HL-60 (cell line): ENCODE data around the genes LRRFIP1 and RBM44.

DNA sequence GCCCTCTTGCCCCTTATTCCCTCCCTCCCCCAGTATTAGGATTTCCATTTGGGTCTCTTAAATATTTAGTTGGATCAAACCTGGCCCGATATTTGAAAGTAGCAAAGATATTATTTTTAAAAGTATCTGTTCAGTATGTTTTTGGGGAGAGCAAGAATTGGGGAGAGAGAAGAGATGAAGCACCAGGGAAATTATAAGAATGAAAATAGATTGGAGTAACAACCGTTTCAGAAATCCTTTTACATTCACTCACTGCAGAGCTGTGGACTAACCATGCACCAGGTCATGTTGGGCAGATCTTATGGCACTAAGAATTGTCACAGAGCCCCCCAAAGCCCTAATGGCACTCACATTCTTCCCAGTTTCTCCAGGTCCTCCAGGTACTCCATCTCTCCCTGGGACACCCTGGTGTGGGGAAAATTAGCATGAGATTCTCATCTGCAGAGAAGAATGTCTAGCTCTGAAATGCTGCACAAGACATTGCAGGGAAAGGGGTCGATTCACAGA is 56.9 kb downstream of the COL6A3 start:
- RRBS: no CpG with 5 or more reads among the region's 3 CpGs

DNA sequence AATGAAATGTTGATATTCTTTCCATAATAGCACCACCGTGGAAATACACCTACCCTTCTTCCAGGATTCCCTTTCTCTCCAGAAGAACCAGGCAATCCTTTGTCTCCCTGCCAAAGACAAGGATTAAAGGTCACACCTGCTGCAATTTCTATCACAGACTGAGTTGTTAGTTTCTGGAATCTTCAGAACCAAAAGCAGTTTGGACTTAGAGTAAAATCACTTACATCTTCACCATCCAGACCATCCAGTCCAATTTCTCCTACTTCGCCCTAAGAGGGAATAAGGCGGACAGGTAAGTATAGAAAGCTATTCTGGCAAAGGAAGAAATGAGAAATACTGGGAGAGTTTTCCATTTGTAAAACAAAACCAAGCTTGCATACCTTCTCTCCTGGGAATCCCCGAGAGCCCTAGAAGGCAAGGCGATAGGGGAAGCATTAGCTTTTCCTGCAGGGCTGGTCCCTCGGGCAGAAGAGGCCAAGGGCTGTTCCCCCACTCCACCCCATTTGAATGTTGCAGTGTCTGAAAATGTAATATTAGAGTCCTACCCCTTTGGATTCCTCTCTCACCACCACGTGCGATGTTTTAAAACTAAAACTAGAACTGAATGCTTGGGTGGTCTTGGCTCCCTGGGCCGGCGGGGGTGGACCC is 54.9 kb downstream of the COL6A3 start:
- RRBS: no CpG with 5 or more reads among the region's 10 CpGs

DNA sequence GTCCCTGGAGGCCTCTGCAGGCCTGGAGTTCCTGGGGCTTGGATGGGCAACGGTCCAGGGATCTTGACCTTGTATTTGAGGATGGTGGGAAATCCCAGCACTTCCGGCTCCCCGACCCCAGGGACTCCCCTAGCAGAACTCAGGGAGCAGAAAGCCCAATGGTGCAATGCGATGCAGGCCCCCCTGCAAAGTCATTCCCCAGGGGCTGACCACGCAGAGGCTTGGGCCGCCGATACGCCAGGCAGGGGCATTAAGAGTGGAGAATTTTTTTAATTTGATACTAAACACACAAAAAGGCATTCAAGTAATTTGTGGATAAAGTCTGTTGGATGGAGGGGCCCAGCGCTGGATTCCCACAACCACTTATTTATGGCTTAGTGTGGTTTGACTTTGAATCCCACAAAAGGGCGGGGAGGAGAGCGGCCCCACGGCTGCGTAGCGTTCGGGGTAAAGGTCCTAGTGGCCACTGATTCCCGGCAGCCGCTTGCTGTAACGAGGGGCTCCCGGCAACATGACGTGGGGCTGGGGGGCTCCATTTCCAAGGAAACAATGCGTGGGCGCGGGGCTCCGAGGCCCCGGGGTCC is 12.3 kb upstream of the MLPH start:
- RRBS: 5% methylated on average over 7 of the region's 25 CpGs

GRCh38 chr2:237488246-237488642 is 1.2 kb downstream of the MLPH start:
- RRBS: 100% methylated on average over 3 of the region's 5 CpGs

DNA sequence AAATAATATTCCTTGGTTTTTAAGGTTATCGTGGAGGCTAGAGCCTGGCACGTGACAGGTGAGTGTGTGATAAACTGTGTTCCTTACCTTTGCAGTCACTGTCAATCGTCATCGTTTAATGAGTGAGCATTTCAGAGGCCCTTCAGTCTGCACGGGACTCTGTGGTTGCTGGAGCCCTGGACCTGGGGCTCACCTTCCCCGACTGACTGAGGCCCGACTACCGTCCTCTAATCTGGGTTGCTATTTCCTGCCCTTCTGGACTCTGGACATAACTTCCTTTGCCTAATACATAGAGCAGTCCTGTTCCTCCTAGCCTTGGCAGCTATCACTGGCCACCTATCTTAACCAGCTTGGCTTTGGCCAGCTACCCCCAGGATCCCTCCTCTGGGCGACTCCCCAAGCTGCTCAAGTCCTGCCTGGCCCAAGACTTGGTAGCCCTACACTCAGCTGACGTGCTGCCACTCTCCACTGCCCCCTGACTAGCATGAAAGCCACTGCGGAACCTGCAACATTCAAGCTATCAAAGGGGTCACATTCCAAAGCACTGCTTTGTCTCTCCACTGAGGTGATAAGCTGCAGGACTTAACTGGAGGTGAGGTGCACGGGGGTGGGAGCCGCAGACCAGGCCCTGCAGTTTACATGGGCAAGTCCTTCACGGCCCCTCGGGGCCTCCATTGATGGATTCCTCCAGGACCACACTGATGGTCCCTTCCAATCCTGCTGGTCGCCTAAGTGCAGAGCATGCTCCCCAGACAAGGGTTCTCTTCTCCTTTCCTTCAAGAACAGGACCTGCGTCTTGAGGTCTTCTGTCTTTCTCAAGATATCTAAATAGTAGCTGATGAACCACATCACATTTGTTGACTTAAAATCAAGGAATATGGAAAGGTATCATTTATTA is 11.1 kb upstream of the RAB17 start:
- RRBS: no CpG with 5 or more reads among the region's 17 CpGs

GRCh38 chr2:237627313-237628433 is at the start of gene LRRFIP1:
TSS of gene LRRFIP1 (plus strand) at chr2:237627587.
- RRBS: 7% methylated on average over 75 of the region's 132 CpGs

- RRBS: no CpG with 5 or more reads among the region's 14 CpGs
These were observed 34.6 kb downstream of the LRRFIP1 start for GRCh38 chr2:237661906-237662540.

- RRBS: no CpG with 5 or more reads among the region's 3 CpGs
These were observed 70.7 kb downstream of the LRRFIP1 start for GRCh38 chr2:237698129-237698494.

DNA sequence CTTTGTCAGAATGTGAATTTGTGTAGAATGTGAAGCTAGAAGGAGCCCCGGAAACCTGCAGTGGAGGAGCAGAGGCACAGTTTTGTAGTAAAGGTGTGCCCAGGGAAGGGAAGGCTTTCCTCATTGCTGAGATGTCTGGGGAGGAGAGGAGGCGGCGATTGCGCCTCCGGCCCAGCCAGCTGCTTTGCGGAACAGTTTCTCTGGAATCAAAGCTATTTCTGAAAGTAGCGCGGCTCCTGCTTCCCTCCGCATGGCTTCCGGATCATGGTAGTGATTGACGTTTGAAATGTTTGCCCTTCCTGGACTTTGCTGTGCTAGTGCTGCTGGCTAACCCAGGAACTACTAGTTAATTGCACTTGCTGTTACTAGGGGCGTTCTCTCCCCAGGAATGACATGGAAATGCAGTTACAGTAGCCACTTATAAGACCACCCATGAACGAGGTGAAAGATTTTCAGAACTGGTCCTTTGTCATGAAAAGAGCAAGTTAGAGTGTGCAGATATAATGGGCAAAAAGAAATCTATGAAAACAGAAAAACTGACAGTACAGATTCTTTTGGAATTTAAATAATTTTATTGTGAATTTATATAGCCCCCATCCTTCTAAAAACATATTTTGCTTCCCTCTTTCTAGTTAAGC is 82.9 kb upstream of the RBM44 start:
- RRBS: 95% methylated on average over 7 of the region's 13 CpGs

DNA sequence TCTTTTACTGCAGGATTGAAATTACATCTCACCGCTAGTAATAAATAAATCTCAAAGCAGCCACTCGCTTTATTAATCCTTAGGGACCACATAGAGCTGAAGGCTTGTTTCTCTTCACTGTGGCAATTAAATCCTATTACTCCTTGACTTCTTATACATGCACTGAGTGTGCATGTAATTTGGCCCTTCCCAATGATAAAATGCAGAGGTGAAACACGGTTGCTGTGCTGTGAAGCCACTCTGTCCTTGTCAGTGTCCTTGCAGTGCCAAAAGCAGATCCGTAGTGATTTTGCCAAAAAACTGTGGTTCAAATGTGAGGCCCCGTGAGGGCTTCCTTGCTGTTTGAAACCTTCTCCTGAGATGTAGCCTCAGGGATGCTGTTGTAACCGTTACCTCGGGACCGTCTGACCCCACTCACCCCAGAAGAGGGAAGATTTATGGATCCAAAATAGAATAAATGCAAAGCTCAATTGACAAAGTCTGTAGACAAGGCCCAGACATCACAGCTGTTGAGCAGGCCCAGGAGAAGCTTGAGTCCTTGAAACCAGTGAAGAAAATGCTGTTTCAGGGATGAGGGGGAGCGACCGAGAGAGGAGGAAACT is 76.9 kb upstream of the RBM44 start:
- RRBS: no CpG with 5 or more reads among the region's 10 CpGs

DNA sequence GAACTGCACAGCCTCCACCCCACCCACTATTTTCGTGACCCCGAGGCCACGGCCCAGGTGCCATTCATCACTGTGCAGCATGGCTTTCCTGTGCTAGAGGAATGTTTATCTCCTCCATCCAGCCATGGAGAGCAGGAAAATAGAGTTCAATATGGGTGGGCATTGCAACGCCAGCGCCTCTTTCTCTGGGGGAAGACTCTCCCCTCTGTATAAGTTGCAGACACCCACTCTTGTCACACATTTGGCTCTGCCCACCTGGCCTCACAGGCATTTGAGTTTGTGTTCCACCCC is 57.8 kb upstream of the RBM44 start:
- RRBS: no CpG with 5 or more reads among the region's 5 CpGs

- RRBS: no CpG with 5 or more reads among the region's 9 CpGs
These were observed 43.0 kb upstream of the RBM44 start for GRCh38 chr2:237755415-237756075.

GRCh38 chr2:237798450-237798878 is at the start of gene RBM44:
TSS of gene RBM44 (plus strand) at chr2:237798779.
- RRBS: 100% methylated on average over 1 of the region's 41 CpGs

DNA sequence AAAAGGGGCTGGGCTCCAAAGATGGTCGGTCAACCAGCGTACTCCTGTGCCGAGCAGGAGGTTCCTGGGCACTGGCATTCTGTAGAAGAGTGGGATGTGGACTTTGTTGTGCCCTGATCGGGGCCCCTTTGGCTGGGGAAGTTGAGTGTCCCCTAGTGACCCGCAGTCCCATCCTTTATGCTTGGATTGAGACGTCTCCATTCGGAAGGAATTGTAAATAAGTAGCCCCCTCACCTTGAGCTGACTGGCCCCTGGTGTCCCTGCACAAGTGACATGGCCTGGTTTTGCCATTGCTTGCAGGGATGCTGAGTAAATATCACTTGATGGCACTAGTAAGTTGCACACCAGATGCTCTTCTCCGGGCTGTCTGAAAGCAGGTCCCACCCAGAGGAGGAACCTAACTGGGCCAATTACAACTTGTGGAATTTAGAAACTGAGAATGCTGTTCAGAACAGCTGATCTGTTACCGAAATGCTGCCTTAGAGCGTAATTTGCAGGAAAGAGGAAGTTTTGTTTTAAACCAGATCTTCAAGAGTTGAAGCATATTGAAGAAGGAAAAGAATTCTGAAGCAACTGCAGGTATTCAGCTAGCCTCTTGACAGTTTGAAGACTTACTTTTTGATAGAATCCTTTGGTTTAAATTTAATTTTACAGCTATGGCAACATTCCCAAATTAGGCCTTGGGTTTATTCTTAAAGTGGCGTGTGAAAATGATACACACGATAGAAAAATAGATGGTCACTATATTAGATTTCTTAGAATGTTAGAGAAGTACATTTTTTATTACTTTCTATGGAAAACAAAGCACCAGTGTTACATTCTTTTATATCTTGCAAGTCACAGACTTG is 1.7 kb downstream of the UBE2F start:
- RRBS: no CpG with 5 or more reads among the region's 12 CpGs

DNA sequence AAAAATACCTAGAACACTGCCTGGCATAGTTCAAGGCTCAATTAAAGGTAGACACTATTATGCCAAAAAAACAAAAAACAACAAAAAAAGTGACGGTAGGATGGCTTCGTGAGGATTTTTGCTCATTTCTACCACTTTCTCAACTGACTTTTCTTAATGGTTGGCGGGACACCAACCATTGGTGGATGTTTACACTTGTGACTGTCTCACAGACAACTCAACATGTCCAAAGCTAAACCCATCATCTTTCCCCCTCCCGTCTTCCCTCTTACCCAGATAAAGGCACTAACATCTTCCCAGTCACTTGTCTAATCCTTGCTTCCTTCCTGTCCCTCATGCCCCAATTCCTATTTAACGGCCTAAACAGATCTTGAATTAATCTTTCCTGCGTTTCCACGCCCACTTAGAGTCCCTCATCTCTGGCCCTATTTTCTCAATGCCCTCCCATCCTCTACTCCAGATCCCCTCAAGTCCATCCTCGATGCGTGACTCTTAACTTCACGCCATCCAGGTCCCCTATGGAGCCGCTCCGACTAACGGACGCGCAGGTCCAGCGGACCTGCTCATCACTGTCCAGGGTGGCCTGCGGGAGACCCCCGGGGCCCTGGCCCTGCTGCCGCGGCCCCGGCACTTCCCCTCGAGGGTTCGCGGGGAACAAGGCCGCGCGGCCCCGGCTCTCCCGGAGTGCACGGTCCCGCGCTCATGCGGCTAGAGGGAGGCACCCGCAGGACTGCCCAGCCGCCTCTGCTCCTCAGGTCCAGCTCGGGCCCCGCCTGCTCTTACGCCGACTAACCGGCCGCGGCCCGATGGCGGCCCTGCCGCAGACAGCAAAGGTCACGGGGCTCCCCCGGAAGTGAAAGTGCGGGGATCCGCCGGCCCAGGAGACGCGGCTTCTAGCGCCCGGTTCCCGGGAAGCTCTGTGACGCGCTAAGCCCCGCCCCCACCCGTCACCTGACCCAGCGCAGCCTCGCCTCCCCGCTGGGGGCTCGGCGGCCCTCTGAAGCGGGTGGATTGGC is 578 bp upstream of the SCLY start:
- RRBS: 3% methylated on average over 25 of the region's 65 CpGs

GRCh38 chr2:238142369-238143089 is 4.1 kb downstream of the KLHL30 start:
- RRBS: over 99% methylated on average over 2 of the region's 25 CpGs

GRCh38 chr2:238167297-238167661 is 8.5 kb downstream of the ERFE start:
- RRBS: no CpG with 5 or more reads among the region's 9 CpGs

DNA sequence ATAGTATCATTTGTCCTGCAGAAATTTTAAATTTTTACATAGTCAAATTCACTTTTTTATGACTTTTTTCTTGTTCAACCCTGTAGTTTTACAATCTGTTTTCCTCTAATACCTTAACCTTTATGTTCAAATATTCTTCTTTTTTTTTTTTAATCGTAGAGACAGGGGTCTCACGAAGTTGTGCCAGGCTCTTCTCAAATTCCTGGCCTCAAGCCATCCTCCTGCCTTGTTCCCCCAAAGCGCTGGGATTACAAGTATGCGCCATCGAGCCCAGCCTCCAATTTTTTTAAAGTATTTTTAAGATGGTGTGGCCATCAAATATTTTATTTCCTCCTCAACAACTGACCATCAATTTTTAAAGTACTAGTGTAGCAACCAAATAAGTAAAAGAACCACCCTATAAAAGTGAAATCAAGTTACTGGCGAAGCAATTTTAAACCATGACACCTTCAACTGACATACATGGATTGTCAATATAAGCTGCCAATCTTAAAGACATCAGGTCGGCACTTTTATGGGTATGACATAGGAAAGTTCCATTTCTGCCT is 3.8 kb downstream of the ILKAP start:
- RRBS: no CpG with 5 or more reads among the region's 7 CpGs

DNA sequence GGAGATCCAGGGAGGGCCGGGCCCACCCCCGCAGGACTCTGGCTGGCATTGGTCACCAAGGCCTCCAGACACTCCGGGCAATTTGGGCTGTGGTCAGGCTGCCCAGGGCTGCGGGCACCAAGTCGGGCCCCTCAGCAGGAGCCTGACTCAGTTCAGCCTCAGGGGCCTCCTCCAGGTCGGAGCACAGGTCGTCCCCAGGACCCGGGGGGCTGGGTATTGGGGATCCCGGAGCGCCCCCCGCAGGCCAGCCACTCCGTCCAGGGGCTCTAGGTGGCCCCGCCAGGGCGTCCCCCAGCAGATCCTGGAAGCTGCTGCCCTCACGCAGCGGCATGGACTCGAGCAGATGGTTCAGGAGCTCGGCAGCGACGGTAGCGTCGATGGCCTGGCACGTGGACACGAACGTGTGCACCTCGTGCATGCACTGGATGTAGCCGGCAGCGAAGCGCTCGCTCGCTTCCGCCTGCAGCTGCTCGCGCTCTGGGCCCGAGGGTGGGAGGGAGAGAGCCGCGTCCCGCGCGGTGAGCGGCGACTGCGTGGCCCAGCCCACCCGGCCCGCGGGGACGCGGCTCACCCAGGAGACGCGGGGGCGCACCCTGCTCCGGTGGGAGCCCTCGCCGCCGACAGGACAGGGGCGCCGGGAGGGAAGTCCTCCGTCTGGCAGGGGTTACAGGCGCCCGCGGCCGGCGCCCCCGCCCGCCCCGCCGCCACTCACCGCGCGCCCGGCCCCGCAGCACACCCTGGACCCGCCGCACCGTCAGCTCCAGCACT is 879 bp downstream of the HES6 start:
- RRBS: 14% methylated on average over 41 of the region's 75 CpGs

GRCh38 chr2:238252739-238253465 is 13.1 kb upstream of the HES6 start:
- RRBS: no CpG with 5 or more reads among the region's 24 CpGs